ENCODE data around the gene CNOT6L.

- PRO-cap: no peak
- RAMPAGE, long total RNA, 2 experiments: no peak in any of the 2 experiments
These were observed 808 bp upstream of the CCNI start for GRCh38 chr4:77076555-77077038.

DNA sequence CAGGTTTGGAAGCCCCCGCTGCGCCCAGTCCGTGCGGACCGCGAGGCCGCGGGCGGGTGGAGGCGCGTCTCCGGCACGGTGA, 263 bp downstream of the CCNG2 start:
- PRO-cap: no peak
- RAMPAGE, long total RNA, 2 experiments: no peak in any of the 2 experiments

DNA sequence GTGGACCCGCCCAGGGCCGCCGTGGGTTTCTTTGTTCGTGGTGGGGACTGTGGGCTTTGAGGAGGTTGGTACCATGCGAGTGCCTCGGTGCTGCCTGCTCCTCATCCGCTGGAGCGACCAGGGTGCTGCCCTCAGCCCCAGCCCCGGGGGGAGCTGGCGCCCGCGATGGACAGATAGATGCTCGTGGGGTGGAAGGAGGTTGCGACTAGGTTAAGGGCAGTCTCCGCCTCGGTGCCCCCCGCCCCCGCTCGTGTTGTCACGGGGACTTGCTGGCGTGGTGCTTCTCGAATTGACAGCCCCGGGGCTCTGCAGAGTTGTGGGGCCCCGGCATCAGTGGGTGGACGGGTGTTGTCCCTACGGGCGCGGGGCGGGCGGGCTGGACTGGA, 497 bp downstream of the CCNG2 start:
- PRO-cap: no peak
- RAMPAGE, long total RNA, 2 experiments: no peak in any of the 2 experiments

DNA sequence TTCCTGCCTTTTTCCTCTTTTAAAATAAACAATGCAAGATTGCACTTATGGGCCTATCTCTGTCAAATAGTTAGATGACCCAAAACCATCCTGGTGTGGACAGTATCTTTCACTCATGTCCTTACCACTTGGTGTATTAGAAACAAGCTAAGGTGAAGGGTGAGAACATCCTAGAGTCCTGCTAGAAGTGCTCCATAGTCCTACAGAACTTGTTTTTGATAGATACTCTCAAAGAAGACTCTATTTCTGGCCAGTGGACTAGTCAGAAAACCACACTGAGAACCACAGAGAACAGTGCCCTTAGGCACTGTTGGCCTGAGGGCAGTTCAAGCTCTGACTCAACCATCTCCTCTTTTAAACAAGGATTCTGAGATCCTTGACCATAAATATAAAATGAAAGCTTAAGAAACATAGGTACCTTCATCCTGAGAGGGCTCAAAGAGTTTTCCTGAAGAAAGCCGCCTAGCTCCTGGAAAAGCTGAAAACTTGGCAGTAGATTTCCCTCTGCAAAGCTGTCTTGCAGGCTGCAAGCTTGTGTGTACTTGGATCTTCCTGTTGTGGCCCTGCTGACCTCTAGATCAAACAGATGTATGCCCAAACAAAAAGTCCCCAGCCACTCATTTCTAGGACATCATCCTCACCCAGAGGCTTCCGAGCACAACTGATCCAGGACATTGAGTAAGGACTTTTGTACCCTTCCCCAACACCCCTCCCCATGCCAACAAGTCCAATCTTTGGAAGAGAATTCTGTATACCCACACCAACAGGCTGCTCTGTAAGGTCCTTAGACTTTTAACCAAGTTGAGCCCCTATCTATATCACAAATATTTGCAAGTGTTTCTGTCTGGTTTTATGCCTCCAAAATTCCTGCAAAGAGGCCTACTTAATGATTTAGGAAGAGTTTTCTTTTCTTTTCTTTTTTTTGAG, 111.6 kb upstream of the CXCL13 start:
- PRO-cap: no peak
- RAMPAGE, long total RNA, 2 experiments: no peak in any of the 2 experiments

DNA sequence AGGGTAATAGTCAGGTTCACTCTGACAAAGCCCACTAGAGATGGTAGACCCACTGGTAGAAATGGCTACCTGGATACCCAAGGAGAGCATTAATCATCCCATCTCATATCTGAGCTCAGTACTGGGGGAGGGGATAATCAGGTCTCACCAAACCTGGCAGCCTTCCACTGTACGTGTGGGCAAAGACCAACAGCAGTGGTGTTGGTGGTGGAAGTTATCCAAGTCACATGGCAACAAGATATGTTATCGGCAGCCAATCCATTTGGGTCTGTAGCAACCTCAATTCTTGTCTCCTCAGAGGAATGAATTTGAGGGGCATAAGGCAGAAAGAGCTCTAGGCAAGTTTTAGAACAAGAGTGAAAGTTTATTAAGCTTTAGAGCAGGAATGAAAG, 67.0 kb upstream of the CXCL13 start:
- PRO-cap: no peak
- RAMPAGE, long total RNA, 2 experiments: no peak in any of the 2 experiments

GRCh38 chr4:77618464-77619140, 13.0 kb downstream of the CXCL13 start:
- PRO-cap: no peak
- RAMPAGE, long total RNA, 2 experiments: no peak in any of the 2 experiments

GRCh38 chr4:77708240-77708654, 102.6 kb downstream of the CXCL13 start:
- PRO-cap: no peak
- RAMPAGE, long total RNA, 2 experiments: no peak in any of the 2 experiments

DNA sequence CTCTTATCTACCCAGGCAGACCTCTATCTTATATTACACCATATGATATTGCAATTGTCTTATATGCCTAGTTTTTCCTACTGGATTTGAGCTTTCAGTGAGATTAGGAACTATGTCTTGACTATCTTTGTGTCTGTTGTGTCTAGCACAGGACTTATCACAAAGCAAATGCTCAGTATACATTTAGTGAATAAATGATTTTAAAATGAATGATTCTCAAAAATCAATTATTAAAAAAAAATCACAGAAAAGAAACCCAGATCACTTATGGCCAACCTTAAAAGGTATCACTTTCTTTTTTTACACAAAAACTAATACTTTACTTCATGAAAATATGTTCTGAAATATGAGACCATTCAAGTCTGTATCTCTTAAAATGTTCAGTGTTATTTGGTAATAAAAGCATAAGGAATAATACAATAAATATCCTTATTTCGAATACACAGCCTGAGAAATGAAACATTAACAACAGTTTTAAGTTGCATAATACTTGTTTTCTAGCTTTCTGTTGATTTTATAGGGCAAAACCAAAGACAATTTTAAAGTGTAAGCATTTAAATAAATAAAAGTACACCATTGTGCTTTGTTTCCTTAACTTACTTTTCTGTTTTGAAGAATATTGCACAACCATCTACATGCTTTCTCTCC, 77.5 kb downstream of the CNOT6L start:
- PRO-cap: no peak
- RAMPAGE, long total RNA, 2 experiments: no peak in any of the 2 experiments

DNA sequence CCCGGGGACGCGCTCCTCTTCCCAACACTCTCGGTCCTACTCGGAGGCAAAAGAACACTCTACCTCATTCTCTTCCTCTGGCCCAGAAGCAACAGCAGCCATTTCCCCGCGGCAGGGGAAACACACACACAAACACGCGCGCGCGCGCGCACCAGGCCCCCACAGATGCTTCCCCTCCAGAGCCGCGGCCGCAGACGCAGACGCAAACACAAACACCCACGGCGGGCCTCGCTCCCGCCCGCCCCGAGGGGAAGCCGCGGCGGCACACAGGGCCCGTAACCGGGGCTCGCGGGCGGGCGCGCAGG, at the start of gene CNOT6L:
CNOT6L (minus strand) TSS at position 128 of the 305 bp plus-strand sequence.
- PRO-cap: bidirectional peak, plus-strand start at position 67 of the sequence, minus-strand start outside the sequence; bidirectional peak, plus-strand start at position 179 of the sequence, minus-strand start at position 192 of the sequence
- RAMPAGE, long total RNA, 2 experiments: start-site peak on the minus strand in 2 of 2 experiments, centred at positions 147 to 161 of the sequence, 26 to 27 reads per replicate

- PRO-cap: no peak
- RAMPAGE, long total RNA, 2 experiments: no peak in any of the 2 experiments
These were observed 8.2 kb upstream of the CNOT6L start for GRCh38 chr4:77827266-77827842.

- PRO-cap: unidirectional peak, plus-strand start at chr4:78056287; unidirectional peak, plus-strand start at chr4:78056320; unidirectional peak, plus-strand start at chr4:78056403; unidirectional peak, plus-strand start at chr4:78056463; bidirectional peak, plus-strand start at chr4:78056989, minus-strand start at chr4:78056807; unidirectional peak, plus-strand start at chr4:78056989
- RAMPAGE, long total RNA, 2 experiments: start-site peak on the plus strand in 1 of 2 experiments, at chr4:78056968-78057014 at its widest, 13 reads per replicate
These were observed 733 bp upstream of the FRAS1 start for GRCh38 chr4:78056064-78057116.

DNA sequence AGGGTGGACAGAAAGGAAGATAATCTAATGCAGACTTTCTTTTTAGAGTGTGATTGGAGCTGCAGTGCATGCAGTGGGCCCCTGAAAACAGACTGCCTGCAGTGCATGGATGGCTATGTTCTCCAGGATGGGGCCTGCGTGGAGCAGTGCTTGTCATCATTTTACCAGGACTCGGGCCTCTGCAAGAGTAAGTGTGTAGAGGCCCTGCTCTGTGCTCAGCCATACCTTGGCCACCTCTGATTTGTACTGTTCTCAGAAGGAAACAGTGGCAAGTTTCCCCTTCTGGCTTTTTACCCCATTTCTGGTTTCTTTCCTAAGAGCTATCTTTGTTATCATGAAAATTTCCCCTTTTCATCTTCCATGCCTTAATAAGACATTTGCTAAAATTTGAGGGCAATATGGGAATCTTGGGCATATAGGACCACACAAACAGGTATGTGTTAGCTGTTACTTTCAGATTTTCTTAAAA, 178.9 kb upstream of the ANXA3 start:
- PRO-cap: no peak
- RAMPAGE, long total RNA, 2 experiments: no peak in any of the 2 experiments

DNA sequence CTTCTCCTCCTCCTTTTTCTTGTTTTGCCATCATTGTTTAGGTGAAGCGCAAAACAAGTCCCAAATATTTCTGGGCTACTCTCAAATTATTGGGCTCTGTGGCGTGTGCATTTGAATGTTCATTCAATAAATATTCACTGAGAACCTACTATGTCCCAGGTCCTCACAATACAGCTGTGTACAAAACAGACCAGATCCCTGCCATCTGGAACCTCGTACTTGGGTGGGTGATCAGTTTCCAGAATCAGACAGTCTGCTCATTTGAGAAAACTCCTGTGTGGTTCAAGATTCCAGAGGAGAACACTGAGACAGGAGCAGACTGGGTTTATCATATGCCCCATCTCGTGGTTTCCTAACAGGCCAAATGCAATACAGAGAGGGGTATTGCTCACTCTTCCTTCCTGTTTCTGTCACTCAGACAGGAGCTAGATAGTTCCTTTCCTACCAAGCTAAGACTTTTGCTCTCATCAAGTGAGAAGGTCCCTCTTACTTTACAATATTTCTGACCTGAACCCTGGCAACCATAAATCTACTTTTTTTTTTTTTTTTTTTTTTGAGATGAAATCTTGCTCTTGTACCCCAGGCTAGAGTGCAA, 106.4 kb downstream of the ANXA3 start:
- PRO-cap: unidirectional peak, minus-strand start at position 305 of the sequence
- RAMPAGE, long total RNA, 2 experiments: no peak in any of the 2 experiments

GRCh38 chr4:78719890-78720860, 56.0 kb upstream of the BMP2K start:
- PRO-cap: no peak
- RAMPAGE, long total RNA, 2 experiments: no peak in any of the 2 experiments

DNA sequence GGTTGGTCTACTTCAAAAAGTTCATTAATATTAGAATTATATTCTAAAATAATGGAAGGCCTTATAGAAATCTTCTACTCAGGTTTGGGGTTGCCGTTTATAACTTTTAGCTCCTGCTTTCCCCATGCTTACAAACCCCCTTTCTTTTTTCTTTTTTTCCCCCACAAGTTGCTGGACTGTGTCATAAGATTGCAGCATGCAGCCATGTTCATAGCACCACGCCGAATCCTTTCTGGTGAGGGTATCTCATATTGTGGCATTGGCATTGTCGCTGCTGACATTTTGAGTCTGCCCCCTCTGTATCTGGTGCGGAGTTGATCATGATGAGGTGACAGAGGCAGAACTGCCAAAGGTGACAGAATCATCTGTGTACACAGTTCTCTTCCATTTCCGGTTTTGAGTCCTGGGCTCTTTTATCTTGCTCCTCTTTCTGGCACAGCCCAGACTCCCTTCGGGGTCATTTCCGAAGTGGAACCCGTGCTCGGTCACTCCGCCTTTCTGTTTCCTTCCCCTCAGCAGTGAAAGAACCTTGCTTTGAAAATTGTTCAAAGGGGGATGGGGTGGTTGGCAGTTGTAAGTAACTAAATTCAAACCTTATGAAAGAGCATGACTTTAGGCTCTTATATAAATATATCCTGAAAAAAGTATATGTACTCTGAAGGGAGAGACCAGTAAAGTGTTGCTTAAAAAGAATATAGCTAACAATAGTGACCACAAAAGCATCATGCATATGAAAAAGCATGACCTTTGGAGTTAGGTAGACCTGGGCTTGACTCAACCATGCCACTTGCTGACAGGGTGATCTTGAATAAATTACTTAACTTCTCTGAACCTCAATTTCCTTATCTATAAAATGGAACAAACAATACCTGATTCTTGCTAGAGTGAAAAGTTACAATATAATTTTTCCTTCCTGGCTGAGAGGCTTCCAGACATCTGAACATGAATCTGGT, 55.0 kb upstream of the BMP2K start:
- PRO-cap: no peak
- RAMPAGE, long total RNA, 2 experiments: no peak in any of the 2 experiments

- PRO-cap: bidirectional peak, plus-strand start at chr4:78775617, minus-strand start at chr4:78775589; unidirectional peak, plus-strand start at chr4:78775617; bidirectional peak, plus-strand start at chr4:78776060, minus-strand start at chr4:78775930
- RAMPAGE, long total RNA, 2 experiments: no peak in any of the 2 experiments
These were observed 748 bp upstream of the BMP2K start for GRCh38 chr4:78775039-78776164.

GRCh38 chr4:78794296-78795669, 18.6 kb downstream of the BMP2K start:
- PRO-cap: no peak
- RAMPAGE, long total RNA, 2 experiments: no peak in any of the 2 experiments

- PRO-cap: no peak
- RAMPAGE, long total RNA, 2 experiments: no peak in any of the 2 experiments
These were observed 39.8 kb downstream of the PAQR3 start for GRCh38 chr4:78899025-78900160.

GRCh38 chr4:78913830-78914199, 25.4 kb downstream of the PAQR3 start:
- PRO-cap: no peak
- RAMPAGE, long total RNA, 2 experiments: no peak in any of the 2 experiments

DNA sequence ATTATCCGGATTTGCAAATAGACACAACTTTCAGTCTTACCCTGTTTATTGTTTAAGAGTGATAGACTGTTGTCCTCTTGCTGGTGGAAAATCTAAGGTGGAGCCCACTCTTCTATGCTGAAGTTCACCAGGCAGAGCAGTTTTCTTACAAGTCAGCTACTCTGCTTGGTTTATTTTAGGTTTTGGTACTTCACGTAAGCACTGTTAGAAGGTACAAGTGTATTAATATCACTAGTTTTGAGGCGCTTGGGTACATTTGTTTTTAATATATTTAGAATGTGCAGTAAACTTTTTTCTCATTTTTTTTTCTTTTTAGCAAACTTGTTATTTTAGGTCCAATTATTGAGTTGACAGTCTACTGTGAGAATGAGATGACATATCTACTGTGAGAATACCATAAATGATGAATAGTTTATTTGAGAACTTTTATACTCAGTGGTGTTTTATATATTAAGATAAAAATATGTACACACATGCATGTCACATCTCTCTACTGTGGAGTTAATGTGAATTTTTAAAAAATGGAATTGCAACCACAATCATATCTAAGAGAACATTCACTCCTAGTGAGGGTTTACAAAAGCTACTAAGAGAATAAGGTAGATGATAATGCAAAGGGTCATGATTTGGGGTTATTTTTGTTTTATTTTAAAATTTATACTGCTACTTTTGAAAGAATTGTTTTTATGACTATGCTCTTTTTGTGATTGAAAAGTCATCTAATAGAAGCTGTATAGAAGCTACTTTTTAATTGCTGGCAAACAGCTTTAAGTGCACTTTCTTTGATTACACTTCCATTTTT, 23.9 kb downstream of the PAQR3 start:
- PRO-cap: no peak
- RAMPAGE, long total RNA, 2 experiments: no peak in any of the 2 experiments

Data from lower leg skin (tissue), 2 donors.